ENCODE measurements around a stretch of chr11.

GRCh38 chr11:75181450-75182204, 30.7 kb downstream of the SLCO2B1 start:
- PRO-cap: no peak
- RAMPAGE, long total RNA: no peak

DNA sequence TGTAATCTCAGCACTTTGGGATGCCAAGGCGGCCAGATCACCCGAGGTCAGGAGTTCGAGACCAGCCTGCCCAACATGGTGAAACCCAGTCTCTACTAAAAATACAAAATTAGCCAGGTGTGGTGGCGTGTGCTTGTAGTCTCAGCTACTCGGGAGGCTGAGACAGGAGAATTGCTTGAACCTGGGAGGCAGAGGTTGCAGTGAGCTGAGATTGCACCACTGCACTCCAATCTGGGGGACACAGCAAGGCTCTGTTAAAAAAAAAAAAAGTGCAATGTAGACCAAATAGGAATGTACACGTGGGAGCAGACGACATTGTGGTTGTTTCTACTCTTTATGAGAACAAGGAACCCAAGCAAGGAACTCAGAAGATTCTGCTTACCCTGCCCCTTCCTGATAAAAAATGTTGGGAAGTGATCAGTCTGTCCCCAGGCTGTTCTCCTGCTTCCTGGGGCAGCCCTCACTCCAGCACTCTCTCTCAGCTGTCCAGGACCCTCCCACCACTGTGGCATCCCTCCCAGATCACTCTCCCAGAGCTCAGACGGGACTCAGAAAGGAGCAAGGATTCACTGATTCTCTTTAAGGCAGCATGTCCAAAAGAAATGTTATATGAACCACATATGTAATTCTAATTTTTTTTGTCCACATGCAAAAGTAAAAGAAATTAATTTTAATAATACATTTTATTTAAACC, 31.7 kb downstream of the SLCO2B1 start:
- PRO-cap: no peak
- RAMPAGE, long total RNA: no peak

DNA sequence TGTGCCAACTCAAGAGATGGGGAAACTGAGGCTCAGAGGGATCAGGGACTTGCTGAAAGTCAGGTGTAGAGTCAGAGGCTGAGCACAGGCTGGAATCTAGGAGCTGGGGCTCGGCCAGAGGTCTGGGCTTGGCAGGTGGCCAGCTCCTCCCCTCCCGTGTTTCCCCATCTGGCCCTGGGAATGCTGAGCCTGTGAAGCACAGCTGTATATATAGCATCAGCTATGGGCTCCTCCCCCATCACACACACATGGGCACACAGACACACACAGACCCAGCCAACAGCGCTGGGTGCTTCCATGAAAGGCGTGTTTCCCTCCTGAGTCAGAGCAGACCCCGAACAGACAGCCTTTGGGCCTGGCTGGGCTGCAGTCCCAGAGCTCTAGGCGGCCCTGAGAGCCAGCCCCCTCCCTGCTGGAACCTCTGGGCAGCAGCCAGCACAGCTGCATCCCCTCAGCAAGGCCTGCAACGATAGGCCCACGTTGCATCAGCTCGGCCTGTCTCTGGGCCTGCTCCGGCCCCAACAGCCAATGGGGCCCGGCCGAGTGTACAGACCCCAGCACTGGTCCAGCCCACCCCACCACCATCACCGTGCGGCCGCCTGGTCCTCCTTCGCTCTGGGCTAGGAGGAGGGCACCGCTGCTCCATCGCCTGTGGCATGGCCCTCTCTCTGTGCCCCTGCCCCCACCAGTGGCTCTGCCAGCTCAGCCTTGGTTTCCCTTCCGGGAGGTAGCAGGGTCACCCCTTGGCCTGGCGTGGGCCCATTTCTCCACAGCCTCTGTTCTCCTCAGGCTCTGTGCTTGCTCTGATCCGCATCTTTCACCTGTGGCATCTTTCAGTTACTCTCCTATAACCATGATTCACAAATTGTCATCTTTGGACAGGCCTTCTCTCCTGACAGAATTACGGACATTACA, 7.6 kb upstream of the SERPINH1 start:
- PRO-cap: bidirectional peak, plus-strand start at position 238 of the sequence, minus-strand start at position 182 of the sequence; bidirectional peak, plus-strand start at position 341 of the sequence, minus-strand start at position 423 of the sequence; bidirectional peak, plus-strand start at position 609 of the sequence, minus-strand start at position 471 of the sequence
- RAMPAGE, long total RNA: no peak

GRCh38 chr11:75565986-75567079, 4.3 kb downstream of the SERPINH1 start:
- PRO-cap: no peak
- RAMPAGE, long total RNA: no peak

- PRO-cap: no peak
- RAMPAGE, long total RNA: no peak
These were observed 19.7 kb downstream of the MOGAT2 start for GRCh38 chr11:75737403-75737648.

GRCh38 chr11:75813532-75814184, 1.4 kb upstream of the UVRAG start:
- PRO-cap: no peak
- RAMPAGE, long total RNA: no peak

GRCh38 chr11:75911471-75911781, 96.4 kb downstream of the UVRAG start:
- PRO-cap: no peak
- RAMPAGE, long total RNA: no peak

DNA sequence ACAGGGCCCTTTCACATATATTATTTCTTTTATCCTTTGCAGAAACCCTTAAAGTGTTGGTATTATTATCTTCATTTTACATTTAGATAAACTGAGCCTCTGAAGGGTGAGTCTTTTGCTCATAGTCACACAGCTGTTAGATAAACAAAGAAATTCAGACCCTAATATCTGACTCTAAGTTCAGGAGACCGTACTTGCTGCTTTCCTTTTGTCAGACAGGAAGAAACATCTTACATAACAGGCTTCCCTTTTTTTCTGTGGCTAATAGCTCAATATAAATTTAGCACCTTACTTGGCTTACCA, 128.8 kb downstream of the WNT11 start:
- PRO-cap: no peak
- RAMPAGE, long total RNA: no peak

GRCh38 chr11:76142762-76143337, 63.5 kb downstream of the WNT11 start:
- PRO-cap: no peak
- RAMPAGE, long total RNA: no peak

GRCh38 chr11:76148954-76149231, 57.4 kb downstream of the WNT11 start:
- PRO-cap: no peak
- RAMPAGE, long total RNA: no peak

DNA sequence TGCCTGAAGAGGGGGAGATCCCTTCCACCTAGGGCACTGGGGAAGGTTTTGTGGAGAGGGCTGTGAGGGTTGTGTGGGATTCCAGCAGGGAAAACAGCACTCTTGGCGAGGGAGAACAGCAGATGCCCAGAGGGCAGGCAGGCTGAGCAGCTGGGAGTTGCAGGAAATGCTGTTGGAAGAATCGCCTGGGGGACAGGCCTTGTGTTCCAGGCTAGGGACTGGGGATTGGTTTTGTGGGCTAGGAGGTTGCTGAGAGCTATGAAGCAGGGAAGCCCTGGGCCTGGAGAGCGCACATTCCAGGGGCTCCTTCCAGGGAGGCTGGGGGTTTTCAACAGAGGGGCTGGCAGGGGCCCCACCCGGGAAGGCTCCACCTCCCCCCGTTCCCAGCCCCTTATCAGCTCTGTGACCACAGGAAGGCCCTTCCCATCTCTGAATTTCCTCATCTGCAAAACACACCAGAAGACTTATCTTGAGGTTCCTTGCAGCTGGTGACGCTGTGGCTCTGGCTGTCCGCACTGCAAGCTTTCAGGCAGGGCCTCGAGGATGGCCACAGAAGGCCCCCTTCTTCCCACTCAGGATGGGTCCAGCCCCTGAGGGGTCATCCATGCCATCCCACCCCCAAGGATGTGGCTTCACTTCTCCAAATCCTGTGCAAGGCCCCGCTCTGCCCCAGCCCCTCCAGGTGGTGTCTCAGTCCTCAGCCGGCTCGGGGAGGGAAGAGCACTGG, 21.7 kb downstream of the WNT11 start:
- PRO-cap: no peak
- RAMPAGE, long total RNA: no peak

GRCh38 chr11:76494152-76494513, 49.3 kb downstream of the EMSY start:
- PRO-cap: no peak
- RAMPAGE, long total RNA: no peak

DNA sequence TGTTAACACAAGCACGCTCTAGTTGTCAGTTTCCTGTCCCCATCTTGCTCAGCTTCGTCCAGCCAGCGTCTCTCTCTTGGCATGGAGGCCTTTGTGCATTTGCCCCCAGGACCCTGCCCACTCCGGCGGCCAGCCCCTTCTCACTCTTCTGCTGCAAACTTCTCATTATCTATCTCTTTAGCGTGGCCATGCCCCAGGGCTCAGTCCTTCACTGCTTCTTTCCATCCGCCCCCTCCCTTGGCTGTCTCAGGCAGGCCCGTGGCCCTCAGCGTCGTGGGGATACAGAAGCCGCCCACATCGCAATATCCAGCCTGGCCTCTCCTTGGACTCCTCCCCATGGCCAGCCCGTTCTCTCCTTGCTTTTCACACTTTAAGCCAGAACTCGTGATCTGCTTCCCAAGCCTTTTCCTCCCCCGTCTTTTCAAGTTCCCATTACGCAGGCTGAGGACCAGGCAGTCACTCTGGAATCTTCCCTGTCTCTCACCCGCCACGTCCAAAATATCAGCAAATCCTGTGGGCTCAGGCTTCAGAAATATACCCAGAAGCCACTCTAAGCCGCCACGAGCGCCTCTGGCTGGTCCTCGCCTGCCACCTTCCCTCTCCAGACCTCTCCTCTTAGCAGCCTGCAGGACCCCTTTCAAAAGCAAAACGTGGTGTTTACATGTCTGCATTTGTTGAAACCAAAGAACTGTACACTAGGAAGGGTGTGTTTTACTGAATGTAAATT, 64.2 kb downstream of the LRRC32 start:
- PRO-cap: no peak
- RAMPAGE, long total RNA: no peak

DNA sequence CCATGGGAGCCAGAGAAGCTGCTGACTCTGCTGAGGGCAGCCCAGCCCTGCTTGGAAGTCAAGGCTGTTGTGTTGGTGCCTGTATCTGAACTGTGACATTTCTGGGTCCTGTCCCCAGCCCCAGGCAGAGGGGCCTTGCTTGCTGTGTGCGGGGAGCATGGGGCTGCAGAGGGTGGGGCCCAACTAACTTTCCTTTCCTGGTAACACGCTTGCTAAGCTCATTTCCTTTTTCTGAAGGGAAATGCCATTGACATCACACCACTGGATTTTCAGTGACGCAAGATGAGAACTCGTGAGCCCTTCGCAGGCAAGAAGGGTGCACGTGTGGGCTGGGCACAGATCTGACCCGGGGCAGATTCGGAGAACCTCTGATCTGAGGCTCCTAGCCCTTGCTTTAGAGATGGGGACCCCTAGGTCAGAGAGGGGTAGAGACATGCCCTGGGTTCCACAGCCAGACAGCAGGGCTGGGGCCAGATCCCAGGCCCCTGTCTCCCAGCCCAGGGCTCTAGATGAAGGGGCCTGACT, 41.0 kb downstream of the LRRC32 start:
- PRO-cap: no peak
- RAMPAGE, long total RNA: no peak

DNA sequence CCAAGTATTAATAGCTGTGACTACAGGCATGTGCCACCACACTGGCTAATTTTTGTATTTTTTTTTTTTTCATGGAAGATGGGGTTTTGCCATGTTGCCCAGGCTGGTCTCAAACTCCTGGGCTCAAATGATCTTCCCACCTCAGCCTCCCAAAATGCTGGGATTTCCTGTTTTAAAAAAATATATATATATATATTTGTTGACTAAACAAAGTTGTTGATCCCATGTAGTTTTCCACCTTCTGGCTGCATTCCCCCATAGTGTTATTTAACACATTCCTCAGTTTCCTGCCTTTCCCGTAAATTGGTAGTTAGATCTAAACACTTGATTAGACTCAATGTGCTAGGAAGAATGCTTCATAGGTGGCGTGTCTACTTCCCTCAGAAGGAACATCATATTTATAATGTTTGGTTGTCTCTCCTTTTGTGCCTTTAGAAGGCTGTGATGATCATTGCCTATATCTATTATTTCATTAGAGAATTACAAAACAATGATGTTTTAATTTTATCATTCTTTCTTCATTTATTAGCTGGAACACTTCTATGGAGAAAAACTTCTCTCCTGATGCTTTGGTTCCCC, 38.7 kb downstream of the LRRC32 start:
- PRO-cap: no peak
- RAMPAGE, long total RNA: no peak

DNA sequence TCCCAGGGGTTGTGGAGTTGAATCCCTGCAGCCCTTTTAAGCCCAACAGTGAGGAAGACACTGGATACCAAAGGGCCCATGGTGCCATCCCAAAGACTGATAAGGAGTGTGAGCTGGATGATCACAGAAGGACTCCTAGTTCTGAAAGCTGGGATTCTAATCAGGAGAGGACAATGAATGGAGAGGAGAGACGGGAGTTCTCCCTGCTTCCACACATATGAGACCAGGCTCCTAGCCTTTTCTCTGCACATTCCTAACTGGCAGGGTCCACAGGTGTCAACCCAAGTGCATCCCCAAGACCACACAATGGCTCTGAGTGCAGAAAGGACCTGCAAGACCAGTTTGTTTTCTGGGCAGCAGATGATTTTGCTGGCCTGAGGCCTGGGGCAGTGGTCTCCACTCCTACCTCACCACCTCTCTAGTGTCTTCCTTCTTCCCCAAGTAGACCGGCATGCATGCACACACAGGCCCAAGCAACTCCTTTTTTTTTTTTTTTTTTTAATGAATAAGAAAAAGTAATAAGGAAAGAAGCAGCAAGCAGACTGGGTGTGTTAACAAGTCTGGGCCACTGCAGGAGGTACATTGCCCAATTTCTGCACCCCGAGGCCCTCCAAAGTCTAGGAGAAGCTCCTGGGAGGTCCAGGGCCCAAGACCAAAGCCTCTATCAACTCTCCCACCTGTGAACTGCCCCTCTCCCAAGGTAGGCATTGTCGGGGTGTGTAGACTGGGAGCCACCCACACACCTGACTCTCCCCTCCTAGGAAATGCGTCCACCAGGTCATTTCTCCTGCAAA, 1.2 kb upstream of the TSKU start:
- PRO-cap: no peak
- RAMPAGE, long total RNA: no peak

DNA sequence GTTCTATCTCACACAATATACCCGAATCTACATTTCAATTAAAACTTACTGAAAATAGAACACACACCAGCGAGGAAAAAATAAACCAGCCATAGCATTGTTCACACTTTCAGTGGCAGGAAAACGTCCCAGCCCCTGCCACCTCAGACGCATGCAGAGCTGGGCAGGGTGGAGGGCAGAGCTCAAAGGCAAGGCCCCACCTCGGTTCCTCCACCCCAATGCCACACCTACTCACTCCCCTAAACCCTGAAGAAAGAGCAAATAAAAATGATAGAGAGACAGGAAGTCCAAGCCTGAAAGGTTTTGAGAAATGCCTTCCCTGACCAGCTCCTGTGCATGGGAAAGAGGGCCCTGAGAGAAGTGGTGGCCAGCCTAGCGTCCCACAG, 14.8 kb downstream of the B3GNT6 start:
- PRO-cap: no peak
- RAMPAGE, long total RNA: no peak

- PRO-cap: no peak
- RAMPAGE, long total RNA: no peak
These were observed 12.3 kb upstream of the OMP start for GRCh38 chr11:77090386-77090738.

- PRO-cap: no peak
- RAMPAGE, long total RNA: no peak
These were observed 26.3 kb downstream of the MYO7A start for GRCh38 chr11:77154280-77154864.

DNA sequence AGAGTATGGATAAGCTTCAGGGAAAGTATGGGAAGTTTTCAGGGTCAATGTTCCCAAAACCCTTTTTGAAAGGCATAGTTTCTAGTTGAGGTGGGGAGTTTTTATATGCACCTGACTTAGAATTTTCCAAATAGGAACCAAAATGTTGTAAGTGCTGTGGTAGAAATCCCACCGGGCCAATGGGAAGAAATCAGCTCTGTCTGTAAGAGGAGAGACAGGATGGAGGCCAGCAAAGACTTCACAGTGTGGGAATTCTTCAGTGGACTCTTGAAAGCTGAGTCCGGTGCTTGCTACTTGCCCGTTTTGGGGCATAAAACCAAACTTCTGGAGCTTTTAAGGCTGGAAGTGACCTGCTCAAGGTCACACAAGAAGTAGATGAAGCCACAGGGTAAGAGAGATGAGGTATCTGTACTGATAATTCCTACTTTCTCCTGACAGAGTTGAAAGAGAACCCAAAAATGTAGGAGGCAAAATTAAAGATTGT, 1.6 kb downstream of the PAK1 start:
- PRO-cap: no peak
- RAMPAGE, long total RNA: no peak